Kidney epithelial cell (primary cell): Measurements from ENCODE around the gene CTSO.

GRCh38 chr4:155953418-155954396 lies at the start of gene CTSO:
TSS of gene CTSO (minus strand) at chr4:155953866.
- RAMPAGE, long total RNA, result no peak
- RRBS, result 1% methylated on average over 23 of the region's 60 CpGs

DNA sequence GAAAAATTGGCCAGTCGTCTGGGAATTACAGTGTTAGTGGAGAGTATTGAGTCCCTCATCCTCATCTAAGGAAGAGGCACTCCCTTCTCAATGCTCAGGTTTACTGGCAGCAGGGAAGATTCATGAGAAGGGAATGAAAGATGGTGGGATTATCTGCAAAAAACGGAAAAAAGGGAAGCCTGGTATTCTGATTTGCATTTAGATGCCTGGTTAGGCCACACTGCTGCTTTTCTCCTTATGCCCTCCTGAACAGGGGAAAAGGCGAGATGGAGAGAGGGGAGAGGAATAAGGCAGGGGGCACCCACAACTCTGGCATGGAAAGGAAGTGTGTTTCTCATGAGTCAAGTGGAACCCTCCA lies 5.4 kb upstream of the CTSO start:
- RAMPAGE, long total RNA, result no peak
- RRBS, result no CpG with 5 or more reads among the region's 3 CpGs

DNA sequence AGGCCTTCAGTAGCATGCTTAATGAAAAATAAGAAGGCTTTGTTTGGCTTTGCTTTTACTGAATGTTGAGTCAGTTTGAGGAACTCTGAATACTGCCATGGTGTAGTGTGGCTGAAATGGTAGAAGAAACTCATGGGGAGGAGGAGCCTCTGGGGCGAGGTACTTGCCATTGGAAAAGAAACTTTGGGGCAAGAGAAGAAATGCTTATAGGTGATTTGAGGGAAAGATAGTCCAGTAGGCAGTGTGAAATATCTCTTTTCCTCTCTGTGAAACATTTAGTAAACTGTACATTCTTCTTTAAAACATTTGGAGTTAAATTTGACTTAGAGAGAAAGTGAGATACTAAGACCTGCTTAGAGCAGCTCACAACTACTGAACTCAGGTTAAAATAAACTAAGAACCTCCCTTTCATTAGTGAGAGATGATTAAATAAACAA lies 361.7 kb downstream of the PDGFC start:
- RAMPAGE, long total RNA, result no peak
- RRBS, result no CpG with 5 or more reads among the region's 1 CpG

DNA sequence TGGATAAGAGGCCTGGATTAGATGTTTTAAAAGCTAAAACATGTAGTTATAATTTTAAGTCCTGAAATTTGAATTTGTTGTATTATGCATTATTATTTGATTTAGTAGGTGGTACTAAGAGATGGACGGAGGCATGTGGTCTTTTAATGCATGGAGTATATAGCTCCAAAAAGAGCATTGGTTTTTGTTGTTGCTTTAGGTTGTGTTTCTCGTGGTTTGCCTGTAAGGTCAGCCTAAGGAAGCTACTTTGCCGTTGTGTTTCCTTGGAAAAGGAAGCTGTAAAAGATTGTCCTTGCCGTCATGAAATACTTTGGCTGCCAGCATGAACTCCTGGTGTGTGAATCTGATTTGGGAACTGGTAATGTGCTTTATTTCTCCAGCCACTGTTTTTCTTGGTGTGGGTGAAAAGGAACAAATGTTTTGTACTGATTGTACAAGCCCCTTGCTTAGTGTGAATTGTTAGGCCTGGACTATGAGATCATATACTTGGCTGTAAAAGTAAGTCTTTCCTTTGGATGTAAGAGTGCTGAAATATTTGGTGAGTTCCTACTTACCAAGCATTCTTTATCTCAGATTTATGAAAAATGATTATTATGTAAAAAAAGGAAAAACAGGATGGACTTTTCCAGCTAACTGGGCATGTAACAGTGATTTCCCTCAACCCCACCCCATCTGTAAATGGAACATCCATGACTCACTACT lies 6.2 kb downstream of the FNIP2 start:
- RAMPAGE, long total RNA, result no peak
- RRBS, result no CpG with 5 or more reads among the region's 4 CpGs

DNA sequence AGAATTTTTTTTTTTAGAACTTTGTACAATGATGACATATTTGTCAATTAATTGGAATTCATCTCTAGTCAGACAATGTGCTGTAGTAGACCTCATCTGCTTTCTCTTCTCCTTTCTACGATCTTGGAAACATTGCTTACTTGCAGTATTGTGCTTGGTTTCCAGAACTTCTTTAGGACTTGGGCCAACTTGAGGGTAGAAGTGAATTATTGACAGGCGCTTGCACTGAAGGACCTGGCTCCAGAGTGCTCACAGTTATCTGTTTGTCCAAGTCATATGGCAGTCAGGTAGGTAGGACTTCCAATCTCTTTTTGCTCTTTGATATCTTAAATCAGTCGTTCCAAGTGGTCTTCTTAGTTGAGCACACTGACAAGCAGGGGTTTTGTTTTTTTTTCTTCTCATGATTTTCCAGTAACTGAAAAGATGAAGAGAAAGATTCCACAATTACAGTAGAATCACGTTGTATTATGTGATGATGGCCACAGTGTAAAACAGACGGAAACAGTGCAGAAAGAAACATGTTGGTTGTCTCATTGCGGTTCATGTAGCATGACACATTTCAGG lies 39.7 kb downstream of the FNIP2 start:
- RAMPAGE, long total RNA, result no peak
- RRBS, result no CpG with 5 or more reads among the region's 6 CpGs

DNA sequence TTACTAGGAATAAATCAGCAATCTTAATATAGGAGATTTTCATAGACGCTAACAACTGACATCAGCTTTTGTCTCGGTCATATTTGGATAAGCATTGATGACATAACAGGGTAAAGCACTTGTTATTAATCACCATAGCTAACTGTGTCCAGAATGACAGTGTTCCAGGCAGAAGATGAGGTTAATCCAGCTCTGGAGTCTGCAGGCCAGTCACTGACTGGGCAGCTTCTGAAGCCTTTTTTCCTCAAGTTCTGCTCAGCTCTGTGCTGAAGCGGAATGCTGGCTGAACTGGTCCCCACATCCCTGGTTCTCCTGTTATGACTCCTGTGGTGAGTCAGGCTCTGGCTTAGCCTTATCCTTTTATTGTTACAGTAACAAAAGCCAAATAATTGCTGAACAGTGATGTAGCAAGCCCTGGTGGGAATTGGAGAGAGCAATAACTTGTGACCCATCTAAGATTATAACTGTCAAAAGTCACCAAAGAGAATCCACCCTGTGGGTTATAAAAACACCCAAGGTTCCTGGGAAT lies 41.9 kb downstream of the FNIP2 start:
- RAMPAGE, long total RNA, result no peak
- RRBS, result no CpG with 5 or more reads among the region's 3 CpGs

GRCh38 chr4:158830525-158831551 lies 62.0 kb downstream of the FNIP2 start:
- RAMPAGE, long total RNA, result no peak
- RRBS, result no CpG with 5 or more reads among the region's 13 CpGs

- RAMPAGE, long total RNA, result no peak
- RRBS, result no CpG with 5 or more reads among the region's 6 CpGs
Measured at GRCh38 chr4:158841243-158841868, 72.5 kb downstream of the FNIP2 start.

GRCh38 chr4:158890516-158891005 lies 121.7 kb downstream of the FNIP2 start:
- RAMPAGE, long total RNA, result no peak
- RRBS, result no CpG with 5 or more reads among the region's 4 CpGs

GRCh38 chr4:159367081-159367561 lies 264.2 kb downstream of the RAPGEF2 start:
- RAMPAGE, long total RNA, result no peak
- RRBS, result no CpG with 5 or more reads among the region's 8 CpGs

- RAMPAGE, long total RNA, result no peak
- RRBS, result no CpG with 5 or more reads among the region's 5 CpGs
Measured at GRCh38 chr4:161149539-161149938, 1014.3 kb downstream of the FSTL5 start.

- RAMPAGE, long total RNA, result no peak
- RRBS, result no CpG with 5 or more reads among the region's 1 CpG
Measured at GRCh38 chr4:163025849-163026151, 140.9 kb downstream of the NAF1 start.

GRCh38 chr4:163165273-163165906 lies 1.3 kb downstream of the NAF1 start:
- RAMPAGE, long total RNA, result no peak
- RRBS, result no CpG with 5 or more reads among the region's 7 CpGs

DNA sequence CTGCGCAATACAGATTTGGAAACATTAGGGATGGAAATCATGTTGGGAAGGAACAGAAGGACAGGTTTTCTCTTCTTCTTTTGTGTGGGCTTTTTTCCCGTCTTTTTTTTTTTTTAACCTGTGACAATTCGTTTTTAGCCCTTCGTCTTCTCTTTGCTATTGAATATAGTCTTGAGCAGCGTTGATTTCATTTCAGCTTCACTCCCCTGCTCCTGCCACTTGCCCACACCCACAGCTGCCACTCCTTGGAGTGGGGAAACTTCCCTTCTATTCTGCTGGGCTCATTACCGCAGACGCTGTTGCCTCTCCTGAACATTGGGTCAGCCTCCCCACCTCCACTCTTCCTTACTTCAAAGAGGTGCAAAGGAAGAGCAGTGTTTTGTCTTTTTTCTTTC lies 621 bp upstream of the NPY5R start:
- RAMPAGE, long total RNA, result no peak
- RRBS, result no CpG with 5 or more reads among the region's 7 CpGs

- RAMPAGE, long total RNA, result no peak
- RRBS, result no CpG with 5 or more reads among the region's 2 CpGs
Measured at GRCh38 chr4:163591579-163592149, 97.2 kb downstream of the TMA16 start.

- RAMPAGE, long total RNA, result no peak
- RRBS, result no CpG with 5 or more reads among the region's 4 CpGs
Measured at GRCh38 chr4:163600684-163601004, 106.2 kb downstream of the TMA16 start.

- RAMPAGE, long total RNA, result no peak
- RRBS, result no CpG with 5 or more reads among the region's 4 CpGs
Measured at GRCh38 chr4:165077302-165077672, 23.6 kb downstream of the TRIM75 start.

GRCh38 chr4:165292946-165293569 lies 13.6 kb upstream of the GK3 start:
- RAMPAGE, long total RNA, result no peak
- RRBS, result no CpG with 5 or more reads among the region's 9 CpGs

DNA sequence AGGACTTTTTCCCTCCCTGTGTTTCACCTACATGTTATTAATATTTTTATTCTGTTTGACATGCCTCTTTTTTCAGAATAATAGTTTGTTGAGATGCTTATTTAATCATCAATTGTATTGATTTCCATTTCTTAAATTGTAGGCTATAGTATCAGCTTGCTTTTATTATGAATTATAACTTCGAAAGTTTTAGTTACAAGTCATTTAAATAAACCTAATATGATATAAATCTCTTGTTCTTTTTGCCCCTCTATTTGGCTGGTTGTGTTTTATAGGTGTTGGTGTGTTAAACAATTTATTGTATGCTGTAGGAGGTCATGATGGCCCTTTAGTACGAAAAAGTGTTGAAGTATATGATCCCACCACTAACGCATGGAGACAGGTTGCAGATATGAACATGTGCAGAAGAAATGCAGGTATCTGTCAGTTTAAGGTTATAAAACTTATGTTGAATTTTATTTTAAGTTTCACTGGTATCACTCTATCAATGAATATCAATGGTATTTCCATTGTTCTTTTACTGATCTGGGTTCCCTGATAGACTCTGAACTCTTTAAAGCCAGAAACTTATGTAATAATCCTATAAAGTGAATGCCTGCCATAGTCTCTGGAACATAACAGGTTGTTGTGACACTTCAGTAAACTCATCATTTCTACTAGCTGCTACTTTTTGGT lies 13.6 kb upstream of the MSMO1 start:
- RAMPAGE, long total RNA, result no peak
- RRBS, result no CpG with 5 or more reads among the region's 3 CpGs

- RAMPAGE, long total RNA, result no peak
- RRBS, result no CpG with 5 or more reads among the region's 1 CpG
Measured at GRCh38 chr4:165364559-165364897, 14.3 kb upstream of the CPE start.